ENCODE data around the gene GPRC5C.

DNA sequence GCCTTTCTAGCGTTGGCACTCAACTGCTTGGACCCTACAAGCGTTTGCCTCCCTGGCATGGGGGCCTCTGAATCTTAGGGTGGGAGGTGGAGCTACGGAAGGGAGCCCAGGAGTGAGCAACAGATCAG, 1.6 kb upstream of the GPRC5C start:
- PRO-cap = no peak

DNA sequence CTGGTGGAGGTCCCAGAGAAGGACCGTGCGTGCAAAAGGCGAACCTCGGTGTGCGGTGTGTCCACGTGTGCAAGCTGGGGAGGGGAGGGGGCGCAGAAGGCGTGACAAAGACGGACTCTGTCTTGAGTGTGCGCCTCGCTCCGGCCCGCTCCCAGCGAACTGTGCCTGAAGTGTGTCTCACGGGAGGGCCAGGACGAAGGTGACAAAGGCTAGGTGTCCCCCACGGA, 309 bp upstream of the GPRC5C start:
- PRO-cap = no peak

DNA sequence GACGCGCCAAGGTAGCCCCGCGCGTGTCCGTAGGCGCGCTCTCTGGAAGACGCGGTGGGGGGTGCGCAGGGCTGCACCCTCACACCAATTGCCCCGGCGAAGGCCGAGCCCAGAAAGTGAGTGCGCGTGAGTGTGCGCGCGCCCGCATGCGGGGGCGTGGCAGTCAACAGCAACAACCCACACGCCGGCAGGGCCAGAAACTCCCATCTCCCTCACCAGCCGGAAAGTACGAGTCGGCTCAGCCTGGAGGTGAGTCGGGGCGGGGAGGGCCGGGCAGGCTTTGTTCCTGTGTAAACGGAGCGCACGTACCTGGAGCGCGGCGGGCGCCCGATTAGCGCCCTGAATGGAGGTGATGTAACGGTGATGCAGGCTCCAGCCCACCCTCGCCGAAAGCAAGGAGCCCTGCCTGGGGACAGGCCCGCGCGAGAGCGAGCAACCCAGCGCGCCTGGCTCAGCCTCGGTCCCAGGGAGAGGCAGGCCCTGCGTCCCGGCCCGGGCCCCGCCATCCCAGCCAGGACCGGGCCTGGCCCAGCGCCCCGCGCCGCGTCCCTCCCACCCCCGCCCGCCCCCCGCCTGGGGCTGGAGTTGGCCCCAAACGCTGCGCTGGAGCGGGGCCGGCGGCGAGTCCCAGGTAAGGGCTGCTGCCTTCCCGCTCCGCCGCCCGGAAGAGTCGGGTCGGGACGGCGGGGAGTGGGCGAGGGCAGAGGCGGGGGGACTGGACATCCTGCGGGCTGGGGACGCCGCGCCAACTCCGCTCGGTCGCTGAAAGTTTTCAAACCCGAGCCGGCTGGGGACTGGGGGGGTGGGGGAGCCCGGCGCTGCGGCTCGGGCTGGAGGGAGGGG, at the start of gene GPRC5C:
TSS of gene GPRC5C (plus strand) at position 196 of the 843 bp plus-strand sequence.
- PRO-cap = bidirectional peak, plus-strand start at position 252 of the sequence, minus-strand start at position 90 of the sequence

DNA sequence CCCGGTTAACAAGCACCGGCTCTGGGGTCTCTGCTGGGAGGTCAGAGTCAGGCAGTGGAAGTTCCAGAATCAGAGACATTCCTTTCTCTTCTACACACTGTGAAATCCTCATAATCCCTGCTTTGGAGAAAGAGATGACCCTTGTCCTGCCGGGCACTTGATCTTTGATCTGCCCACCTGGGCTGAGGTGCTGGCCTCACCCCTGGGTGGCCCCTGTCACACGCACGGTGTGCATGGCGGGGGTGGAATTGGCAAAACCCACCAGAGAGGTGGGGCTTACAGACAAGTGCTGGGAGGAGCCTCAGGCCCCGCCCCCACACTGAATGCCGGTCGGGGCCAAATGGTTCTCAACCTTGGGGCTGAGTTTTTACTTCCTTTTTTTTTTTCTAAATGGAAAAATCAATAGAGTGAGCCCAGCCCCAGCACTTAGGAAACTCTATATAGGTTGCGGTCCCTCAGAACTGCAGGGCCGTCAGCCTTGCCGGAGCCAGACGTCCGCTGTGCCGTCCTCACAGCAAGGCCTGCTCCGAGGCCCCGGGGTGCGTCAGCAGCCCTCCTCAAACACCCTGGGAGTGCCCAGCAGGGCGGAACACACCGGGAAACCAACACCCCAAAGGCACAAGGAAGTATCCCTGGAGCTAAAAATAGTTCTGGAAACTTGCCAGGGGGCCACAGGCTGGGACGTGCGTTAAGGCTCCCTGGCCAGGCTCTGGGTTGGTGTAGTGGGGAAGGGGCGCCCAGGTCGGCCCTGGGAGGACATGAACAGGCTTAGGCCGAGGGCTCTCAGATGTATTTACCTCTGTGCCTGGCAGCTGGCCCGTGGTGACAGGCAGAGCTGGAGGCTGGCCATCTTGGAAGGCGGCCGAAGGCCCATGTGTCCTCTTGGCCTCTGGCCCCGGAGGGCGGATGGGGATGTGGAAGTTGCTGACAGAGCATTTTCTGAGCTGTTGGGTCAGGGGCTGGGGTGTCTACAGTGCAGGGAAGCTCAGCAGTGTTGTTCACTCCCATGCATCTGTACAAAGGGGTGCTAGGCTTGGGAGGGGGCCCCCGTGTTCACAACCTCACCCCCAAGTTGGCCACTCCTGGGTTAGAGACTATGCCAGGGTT, 11.1 kb downstream of the GPRC5C start:
- PRO-cap = unidirectional peak, plus-strand start at position 322 of the sequence; unidirectional peak, plus-strand start at position 458 of the sequence; unidirectional peak, minus-strand start at position 574 of the sequence

DNA sequence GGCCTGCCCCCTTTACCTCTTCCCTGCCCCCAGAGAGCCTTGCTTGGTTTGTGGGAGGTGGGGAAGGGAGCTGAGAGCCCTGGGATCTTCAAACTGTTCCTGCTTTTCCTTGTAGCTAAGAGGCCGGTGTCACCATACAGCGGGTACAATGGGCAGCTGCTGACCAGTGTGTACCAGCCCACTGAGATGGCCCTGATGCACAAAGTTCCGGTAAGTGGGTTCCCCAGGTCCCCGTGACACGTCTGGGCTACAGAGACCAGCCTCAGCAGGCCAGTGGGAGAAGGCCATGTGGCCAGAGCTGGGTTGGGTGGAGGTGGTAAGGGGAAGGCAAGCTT, 11.8 kb downstream of the GPRC5C start:
- PRO-cap = no peak

GRCh38 chr17:74453706-74454714, 12.4 kb upstream of the CD300A start:
- PRO-cap = bidirectional peak, plus-strand start at chr17:74454331, minus-strand start at chr17:74453916; unidirectional peak, plus-strand start at chr17:74454441

GRCh38 chr17:74609915-74610823, 13.4 kb downstream of the CD300E start:
- PRO-cap = no peak

DNA sequence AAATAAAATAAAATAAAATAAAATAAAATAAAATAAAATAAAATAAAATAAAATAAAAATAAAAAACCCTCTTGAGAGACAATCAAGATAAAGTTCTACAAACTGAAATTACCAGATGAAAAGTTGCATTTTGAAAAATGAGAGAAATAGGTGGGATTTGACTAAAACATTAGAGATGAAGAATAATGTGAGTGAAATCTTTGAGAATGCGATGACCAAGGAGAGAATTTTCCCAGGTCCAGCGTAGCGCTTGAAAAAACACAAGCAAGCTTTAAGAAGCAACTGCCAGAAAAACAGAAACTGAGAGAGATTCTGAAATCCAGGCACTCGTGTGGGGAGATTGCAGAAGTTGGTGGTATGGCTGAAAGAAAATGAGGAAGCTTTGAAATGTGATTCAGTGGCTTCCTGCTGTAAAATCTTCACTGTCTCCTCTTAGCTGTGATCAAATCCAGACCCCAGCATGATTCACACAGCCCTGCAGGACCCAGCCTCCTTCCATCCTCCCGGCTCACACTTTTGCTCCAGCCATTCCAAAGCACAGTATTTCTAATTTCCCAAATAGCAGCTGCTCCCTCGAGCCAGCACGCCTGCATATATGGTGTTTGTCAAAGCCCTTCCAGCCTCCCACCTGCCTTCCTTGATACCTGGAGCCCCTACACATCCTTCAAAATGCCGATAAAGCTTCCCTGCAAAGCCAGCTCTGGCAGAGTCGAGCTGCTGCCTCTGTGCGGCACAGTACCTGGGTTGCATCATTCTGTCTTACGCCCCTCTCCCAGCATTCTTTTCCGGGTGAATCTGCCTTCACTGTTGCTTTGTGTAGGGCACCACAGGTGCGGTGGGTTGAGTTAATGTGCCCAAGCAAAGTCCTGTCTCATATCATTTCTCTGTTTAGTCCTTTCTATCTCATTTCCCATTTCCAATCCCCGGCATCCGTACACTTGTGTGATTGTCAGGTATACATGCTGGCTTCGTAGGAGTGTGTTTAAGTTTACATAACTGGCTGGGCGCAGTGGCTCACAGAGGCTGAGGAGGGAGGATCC, 8.4 kb upstream of the CD300E start:
- PRO-cap = no peak

GRCh38 chr17:74639444-74640300, 16.1 kb upstream of the CD300E start:
- PRO-cap = no peak

DNA sequence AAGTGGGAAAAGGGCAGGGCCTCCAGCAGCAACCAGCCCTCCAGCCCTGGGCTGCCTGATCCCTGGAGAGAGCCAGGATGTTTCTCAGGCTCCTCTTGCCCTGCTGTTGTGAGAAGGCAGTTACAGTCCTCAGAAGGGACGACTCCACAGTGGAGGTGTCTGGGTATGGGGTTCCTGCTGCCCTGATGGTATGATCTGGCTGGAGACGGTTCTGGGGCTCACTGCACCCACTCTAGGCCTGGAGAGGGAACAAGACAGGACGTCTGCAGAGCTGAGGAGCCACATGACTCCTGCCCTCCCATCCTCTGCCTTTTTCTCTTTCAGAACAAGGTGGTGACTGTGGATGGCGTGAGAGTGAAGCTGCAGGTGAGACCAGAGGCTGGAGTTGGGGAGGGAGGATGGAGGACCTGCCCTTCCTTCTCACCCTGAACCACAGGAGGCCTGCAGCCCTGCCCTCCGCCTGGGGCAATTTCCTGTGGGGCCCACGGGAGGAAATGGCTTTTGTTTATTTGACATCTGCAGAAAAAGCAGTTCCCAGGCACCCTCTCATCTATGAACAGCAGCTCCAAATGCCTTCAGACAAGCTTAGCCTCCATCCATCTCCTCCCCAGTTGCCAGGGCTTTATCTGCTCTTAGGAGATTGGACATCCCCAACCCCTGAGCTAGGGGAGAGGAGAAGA, 5.0 kb downstream of the RAB37 start:
- PRO-cap = no peak

DNA sequence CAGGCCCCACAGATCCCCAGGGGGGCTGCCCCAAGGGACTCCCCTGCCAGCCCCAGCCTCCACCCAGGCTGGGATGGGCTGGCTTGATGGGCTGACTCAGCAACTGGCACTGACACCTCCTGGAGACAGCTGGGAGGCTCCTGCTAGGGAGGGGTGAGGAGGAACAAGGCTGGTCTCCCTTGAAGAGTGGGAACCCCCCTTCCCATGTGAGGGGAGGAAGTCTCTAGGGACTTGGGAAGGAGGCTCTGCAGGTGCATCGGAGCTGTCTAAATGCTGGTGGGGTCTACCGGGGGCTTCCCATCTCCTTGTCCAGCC, 10.4 kb downstream of the NHERF1 start:
- PRO-cap = no peak

- PRO-cap = no peak
Observed at GRCh38 chr17:74761850-74762496, 13.5 kb downstream of the NHERF1 start.

DNA sequence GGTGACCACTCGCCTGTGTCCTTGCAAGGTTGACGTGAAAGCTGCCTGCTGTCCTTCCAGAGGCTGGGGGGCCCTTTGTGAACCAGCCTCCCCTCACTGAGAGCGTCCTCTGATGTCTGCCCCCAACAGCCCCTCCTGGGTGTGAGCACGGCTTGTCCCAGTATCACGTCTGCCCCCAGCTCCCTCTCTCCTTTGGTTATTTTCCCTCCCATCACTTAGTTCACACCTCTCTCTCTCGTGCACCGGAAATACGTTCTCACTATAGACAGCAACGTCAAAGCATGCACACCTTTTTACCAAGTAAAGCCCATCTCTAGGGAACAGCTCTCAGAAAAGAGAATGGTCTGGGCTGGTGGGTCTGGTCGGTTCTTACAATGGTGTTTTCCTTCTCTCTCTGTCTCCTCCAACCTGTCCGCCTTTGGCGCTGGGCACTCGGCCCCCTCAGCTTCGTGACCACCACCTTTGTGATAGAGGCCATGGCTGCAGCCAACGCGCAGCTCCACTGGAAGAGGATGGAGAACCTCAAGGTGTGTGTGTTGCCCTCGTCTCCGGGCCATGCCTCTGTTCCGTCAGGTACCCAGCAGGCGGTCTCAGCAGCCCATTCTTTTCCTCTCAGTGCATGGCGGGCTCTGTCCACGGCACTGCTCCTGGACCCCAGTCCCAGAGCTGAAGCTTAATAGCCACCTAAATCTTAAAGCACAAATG, 12.2 kb downstream of the TMEM104 start:
- PRO-cap = no peak

DNA sequence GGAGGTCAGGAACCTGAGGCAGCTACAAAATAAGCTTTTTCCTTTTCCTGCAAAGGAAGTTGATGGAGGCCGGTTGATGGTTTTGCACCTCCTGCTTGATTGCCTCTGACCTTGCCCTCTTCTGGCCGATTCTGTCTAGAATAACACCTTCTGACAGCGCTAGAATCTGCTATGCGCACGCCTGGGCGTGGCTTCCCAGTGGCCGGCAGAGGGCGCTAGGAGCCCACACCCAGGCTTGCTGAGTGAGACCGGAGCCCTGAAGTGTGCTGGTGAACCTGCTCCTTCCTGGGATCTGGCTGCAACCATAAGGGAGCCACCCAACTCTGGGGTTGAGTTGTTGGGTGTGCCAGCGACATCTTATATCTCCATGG, 15.1 kb downstream of the TMEM104 start:
- PRO-cap = no peak

DNA sequence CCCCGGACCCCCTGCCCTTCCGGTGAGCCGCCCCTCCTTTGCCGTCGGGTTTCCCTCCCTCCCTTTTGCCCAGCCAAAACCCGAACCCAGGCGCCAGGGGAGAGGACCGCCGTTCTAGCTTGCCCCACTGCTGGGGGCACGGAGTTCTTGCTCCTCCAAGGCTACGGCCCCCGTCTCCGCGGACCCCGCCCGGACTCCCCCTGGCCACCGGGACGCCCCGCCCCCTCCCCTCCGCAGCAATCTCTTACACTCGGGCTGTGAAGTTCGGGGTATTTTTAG, 250 bp downstream of the GRIN2C start:
- PRO-cap = no peak

DNA sequence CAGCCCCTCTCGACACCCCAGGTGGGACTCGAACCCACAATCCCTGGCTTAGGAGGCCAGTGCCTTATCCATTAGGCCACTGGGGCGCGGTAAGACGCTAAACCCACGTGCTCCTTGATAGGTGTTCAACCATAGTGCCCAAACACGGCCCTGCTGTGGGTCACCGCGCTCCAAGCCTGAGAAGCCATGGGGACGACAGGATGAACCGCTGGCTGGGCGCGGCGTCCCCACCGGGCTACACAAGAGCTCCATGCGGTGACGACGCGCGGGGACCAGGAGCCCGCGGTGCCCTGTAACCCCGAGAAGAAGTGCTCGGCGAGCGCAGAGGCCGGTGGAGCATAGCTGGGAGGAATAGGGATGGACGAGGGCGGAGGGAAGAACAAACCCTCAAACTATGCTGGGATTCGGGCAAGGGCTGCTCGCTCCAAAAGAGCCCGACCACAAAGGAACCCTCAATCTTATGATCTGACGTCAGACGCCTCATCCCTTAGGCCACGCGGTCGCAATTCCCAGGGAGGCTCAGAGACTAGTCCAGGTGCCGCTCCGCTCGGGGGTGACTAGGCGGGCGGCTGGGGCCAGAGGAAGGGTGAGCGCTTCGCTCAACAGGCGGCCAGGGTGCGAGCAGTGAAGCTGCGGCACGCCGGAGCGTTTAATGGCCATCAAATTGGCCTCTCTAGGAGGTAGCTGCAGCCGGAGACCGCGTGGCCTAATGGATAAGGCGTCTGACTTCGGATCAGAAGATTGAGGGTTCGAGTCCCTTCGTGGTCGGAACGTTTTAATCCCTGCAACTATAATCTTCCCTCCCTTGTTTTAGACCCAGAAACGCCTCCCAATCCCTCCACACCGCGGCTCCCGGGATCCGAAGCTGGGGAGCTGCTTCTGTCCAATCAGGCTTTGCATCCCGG, 12.1 kb downstream of the ATP5PD start:
- PRO-cap = bidirectional peak, plus-strand start at position 179 of the sequence, minus-strand start at position 46 of the sequence; bidirectional peak, plus-strand start at position 676 of the sequence, minus-strand start at position 467 of the sequence

- PRO-cap = no peak
Observed at GRCh38 chr17:75048416-75048882, 1.4 kb downstream of the KCTD2 start.

GRCh38 chr17:75063925-75064772, 17.1 kb downstream of the KCTD2 start:
- PRO-cap = no peak

- PRO-cap = no peak
Observed at GRCh38 chr17:75129207-75130025, 2.1 kb downstream of the NT5C start.

DNA sequence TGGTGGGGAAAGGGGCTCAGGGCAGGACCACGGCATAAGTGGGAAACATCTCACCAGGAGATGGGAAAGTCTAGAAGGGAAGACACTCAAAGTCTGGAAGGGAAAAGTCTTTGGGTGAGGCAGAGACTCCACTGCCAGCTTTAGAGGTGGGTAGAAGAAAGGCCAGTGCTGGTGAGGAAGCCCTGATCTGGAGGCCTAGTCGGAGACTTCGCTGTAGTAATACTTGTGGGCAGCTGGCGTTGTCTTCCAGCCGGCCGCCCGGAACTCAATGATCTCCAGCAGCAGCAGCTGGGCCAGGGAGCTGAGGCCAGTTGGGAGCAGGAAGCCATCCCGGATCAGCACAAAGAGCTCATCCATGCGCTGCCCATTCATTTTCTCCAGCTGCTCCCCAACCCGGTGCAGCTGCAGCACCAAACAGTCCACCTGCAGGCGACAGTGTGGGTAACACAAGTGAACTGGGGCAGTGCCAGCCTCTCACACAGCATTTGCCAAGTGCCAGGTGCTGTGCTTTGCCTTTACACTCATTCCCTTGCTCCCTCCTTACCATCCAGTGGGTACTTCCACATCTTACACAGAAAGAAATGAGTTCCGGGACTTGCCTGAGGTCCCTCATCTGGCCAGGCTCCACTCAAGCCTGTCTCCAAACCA, 4.4 kb downstream of the MIF4GD start:
- PRO-cap = no peak

Measured in parotid gland (tissue), 1 donor.